Mesothelial cell of epicardium (in vitro differentiated cells): ENCODE data around the gene PKDREJ.

DNA sequence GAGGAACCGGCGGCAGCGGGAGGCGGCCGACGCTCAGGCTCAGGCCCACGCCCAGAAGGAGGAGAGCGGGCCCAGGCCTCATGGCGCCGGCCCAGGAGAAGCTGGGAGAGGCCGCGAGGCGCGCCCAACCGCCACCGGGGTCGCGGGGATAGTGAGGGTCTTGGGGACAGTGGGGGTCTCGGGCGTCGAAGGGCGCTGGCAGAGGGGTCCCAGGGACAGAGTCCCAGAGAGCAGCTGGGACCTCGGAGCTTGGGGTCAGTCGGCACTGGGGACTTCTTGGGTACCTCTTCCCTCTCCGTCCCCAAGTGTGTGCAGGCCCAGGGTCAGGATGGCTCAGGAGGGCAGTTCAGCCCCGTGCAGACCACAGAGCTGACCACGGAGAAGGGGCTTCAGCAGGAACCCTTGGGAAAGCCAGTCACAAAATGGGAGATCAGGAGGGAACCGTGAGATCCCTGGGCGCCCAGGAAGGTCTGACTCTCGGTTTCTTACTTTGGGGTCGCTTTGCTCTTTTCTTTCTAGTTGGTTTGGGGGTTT, at the start of gene PKDREJ:
PKDREJ (minus strand) TSS at position 103 of the 534 bp plus-strand sequence.
- PRO-cap, result no peak

- PRO-cap, result no peak
Measured at GRCh38 chr22:46292660-46293357, 3.9 kb upstream of the GTSE1 start.

- PRO-cap, result no peak
Measured at GRCh38 chr22:46297269-46297739, 634 bp downstream of the GTSE1 start.

DNA sequence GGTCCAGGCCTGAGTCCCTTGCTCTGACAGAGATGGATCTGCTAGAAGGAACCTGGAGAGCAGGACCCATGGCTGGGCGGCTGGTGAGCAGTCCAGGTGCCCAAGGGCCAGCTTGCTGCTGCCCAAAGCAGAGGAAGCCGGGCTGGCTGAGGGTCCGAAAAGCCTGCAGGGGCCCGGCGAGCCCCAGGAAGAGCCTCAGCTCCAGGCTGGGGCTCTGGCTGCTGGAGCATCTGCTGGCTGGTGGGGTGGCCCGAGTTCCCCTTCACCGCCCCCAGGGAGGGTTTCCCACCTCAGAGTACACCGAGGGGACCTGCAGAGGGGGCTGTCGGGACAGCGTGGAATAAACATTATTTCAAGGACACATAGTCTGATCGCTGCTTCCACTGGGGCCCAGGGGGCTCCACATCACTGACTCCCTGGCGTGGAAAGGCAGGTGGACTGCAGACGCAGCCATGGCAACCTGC, 21.5 kb downstream of the TRMU start:
- PRO-cap, result no peak

DNA sequence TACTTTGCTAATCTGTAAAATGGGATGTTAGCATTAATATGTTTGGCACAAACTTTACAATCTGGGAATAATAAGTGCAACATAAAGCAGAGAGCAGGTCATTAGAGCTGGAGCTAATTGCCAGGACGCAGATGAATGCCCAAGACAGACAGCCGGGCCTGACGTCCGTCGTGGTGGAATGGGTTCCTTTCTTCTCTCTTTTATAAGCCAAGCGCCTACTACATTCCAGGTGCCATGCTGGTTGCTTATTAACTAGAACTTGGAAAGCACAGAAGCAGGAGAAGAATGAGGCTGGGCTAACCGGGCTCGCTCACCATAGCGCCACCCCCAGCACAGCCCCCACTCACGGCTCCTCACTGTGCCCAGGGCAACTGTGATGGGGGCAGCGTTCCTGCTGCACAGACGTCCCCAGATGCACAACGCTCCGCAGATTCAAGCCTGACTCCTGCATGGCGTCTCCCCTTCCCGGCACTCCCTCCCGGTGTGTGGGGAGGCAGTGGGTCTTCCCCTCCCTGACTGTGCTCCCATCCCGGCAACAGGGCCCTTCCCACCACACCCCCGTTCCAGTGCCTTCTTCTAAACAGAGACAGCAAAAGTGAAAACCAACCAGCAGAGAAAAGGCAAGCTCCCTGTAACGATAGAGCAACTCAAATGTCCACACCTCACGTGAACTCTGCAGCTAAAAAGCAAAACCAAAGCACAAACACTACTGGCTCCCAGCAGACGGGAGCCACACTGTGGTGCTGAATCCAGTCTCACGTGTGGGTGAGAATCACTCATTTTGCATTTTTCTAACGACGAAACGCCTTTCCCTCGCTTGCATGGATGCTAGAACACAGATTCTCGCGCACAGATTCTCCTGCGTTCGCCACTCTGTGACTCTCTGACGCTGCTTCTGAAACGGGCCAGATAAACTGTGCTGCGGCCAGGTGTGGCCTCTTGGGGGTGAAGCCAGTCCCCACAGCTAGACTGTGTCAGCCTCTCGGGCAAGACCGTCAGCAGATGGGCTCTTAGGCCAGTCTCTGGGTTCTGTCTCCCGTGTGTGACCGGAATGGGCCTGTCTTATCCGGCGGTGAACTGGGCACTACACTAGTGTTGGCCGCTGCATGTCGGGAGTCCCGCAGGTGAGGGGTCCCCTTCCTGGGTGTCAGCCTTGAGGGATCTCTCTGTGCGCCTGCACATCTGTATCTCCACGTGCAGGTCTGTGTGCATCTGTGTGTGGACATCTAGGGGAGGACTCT, 44.3 kb downstream of the TRMU start:
- PRO-cap, result no peak

- PRO-cap, result no peak
Measured at GRCh38 chr22:46408532-46408957, 73.0 kb downstream of the TRMU start.

DNA sequence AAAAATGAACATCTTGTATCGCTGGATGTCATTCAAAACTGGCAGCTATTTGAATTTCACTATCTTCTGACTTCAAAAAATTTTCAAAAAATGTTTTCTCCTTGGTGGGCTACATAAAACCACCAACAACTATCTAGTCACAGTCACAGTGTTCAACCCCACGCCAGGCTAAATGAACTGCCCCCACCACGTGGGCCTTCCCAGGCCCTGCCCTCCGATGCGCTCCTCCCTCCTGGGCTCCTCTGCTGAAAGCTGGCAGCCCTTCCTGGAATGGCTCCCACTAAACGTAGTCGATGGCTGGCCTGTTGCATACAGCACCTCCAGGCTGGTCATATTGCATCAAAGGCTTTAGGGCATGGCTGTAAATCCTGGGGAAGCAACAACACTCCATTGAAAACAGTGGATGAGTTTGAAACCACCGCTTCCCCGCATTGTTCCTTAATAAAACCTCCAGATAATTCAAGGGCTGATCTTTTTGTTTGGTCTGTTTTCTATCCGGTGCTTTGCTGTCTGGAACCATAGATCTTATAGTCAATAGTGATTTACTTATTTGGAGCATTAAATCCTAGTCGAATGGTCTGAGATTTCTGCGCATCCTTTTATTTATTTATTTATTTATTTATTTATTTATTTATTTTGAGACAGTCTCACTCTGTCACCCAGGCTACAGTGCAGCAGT, 6.7 kb downstream of the CELSR1 start:
- PRO-cap, result no peak

DNA sequence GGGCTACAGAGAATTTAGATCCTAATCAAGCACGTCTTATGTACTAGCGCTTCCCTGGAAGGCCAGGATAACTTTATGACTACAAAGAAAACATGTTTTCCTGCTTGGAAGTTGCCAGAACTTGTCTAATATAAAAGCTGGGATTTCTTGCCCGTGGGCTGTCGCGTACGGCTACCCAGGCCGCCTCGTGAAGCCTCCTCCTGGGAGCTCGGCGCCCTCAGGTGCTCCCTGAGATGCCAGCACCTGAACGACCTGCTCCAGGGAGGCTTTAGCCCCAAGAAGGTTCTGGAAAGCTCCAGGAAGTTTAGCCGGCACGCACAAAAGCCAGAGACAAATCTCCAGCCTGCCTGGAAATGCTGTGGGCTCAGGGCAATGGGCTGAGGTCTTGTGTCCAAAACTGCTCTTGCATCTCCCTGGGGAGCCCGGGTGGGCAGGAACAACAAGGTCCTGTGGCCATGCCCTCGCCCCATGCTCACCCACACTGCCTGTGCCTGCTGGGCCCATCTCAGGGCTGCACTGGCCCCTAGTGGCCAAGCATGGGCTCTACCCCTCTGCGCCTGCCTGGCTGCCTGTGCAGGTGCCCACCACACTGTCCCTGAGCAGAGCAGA, 4.6 kb upstream of the CELSR1 start:
- PRO-cap, result no peak

DNA sequence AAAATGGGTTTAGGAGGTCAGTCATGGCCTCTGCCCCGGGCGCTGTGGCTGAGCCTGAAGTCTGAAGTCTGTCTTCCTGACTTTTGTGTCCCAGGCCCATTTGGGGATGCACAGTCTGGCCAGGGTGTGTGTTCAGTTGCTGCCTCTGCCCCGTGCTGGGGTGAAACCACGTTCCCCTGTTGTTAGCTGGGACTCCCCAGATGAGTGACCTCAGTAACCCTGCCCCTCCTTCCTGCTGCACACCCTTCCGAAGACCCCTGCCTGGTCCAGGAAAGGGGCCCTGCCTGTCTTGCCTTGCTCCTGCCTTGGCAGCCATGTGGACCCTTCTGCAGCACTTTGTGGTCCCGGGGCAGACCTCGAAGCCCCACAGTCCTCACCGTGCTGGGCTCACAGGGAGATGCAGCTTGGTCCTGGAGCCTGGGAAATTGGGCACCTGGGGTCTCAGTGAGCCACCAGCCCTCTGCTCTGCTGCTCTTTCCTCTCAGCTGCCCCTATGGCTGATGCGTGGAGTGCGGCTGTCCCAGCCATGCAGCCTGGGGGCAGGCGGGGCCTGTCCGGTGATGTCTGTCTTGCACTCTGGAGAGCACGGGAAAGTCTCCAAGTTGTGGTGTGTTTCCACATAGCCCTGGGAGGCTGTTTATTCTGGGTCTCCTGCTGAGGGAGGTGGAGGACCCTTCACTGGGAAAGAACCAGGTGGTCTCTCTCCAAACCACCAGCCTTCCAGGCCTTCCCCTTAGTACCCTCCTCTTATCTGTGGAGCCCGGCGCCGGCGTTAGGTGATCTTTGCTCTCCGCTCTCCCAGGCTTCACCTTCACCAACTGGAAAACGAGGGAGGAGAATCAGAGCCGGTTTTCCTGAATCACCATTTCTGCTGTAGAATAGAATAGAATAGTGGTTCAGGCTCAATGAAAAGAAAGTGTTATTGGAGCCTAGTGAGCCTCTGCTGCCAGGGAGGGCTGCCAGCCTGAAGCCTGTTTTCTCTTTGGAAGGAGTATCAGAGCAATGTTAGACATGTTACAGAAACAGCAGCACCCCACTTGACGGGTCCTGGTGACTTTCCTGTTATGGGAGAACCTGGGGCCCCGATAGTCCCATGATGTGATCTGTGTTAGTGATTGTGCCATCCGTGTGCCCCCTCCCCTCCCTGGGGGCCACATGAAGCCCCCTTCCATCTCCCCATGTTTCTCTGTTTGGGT, 41.3 kb upstream of the GRAMD4 start:
- PRO-cap, result no peak

- PRO-cap, result no peak
Measured at GRCh38 chr22:46596918-46597368, 23.2 kb upstream of the GRAMD4 start.

DNA sequence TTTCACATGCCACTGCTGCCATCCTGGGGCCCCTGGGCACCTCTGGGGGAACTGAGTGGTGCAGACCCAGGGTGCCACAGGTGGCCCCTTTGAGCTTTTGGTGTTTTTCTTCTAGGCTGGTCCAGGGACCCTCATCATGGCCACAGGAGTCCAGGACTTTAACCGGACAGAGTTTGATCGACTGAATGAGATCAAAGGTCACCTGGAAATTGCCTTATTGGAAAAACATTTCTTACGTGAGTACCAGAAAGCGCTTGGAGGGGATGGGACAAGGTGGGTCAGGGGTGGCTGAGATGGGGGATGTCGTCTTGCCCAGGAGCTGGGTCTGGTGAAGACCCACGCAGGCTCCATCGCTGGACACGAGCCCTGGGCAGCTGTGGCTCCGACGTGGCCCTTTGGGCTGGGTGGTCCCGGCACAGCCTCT, 17.6 kb downstream of the GRAMD4 start:
- PRO-cap, result no peak

DNA sequence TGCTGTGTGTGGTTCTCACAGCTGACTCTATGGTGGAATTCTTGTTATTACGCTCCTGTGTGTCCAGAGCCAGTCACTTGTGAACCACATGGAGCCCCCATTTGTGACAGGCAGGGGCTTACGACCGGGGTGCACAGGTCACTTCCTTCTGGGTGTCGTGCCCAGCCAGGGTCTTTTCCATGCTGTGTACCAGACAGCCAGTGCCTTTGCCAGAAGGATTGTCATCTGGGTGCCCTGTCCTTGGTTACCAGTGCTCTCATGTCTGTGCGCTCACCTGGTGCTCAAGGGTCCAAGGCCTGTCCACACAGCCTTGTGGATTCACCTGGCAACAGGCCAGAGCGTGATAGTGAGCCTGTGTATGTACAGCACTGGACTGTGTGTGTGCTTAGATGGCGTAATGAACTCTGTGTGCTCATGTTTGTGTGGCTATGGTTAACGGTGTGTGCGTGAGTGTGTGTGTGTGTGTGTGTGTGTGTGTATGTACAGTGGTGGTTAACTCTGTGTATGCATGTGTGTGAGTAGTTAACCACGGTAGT, 18.6 kb downstream of the GRAMD4 start:
- PRO-cap, result no peak

DNA sequence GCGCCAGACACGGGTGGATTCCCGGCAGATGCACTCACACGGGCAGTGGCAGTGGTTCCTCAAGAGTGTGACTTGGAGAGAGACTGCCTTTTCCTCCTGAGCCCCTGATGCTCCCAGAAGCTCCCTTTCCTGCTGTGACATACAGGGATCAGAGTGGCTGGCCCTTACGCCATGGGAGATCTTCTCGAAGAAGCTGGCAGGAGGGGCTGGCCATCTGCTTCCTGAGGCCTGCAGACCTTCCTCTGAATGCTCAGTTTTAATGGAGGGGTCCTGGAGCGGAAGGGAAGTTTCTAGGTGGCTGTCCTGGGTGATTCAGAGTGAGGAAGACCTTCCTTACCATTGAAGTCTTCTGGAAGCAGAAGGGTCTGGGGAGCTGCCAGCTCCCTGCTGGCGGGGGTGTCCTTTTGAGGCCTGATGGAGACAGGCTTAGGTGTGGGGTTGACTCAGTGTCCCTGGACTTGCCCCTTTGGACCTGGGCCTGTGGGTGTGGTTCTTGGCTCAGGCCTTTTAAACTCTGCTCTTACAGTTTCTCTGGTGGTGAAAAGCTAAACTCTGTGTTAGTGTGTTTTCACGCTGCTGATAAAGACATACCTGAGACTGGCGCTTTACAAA, 26.1 kb downstream of the GRAMD4 start:
- PRO-cap, result no peak

GRCh38 chr22:46653395-46653731, 33.2 kb downstream of the GRAMD4 start:
- PRO-cap, result no peak

DNA sequence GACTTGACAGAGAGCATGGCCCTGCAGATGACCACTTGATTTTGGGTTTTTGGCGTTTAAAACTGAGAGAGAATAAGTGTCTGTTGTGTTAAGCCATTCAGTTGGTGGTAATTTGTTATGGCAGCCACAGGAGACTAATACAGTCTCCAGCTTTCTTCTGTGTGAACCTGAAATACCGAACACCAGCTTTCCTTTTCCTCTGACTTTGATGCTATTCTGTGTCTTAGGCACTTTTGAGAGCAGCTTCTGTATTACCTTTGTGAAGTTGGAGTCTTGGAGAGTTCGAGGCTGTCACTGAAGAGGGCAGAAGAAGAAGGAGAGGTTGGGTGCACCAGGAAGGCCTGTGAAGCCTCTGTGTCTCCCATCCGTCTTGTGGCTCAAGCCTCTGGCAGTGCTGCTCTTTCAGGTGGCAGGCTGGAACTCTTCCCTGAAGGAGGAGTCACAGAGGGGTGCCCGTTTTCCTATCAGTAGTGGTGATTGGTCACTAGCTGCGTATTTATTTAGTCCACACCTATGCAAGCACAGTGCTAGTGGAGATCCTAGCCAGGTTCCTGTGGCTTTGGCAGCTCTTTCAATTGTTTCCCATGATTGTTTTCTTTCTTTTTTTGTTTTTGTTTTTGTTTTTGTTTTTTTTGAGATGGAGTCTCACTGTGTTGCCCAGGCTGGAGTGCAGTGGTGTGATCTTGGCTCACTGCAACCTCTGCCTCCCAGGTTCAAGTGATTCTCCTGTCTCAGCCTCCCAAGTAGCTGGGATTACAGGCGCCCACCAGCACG, 2.6 kb downstream of the TBC1D22A start:
- PRO-cap, result no peak

DNA sequence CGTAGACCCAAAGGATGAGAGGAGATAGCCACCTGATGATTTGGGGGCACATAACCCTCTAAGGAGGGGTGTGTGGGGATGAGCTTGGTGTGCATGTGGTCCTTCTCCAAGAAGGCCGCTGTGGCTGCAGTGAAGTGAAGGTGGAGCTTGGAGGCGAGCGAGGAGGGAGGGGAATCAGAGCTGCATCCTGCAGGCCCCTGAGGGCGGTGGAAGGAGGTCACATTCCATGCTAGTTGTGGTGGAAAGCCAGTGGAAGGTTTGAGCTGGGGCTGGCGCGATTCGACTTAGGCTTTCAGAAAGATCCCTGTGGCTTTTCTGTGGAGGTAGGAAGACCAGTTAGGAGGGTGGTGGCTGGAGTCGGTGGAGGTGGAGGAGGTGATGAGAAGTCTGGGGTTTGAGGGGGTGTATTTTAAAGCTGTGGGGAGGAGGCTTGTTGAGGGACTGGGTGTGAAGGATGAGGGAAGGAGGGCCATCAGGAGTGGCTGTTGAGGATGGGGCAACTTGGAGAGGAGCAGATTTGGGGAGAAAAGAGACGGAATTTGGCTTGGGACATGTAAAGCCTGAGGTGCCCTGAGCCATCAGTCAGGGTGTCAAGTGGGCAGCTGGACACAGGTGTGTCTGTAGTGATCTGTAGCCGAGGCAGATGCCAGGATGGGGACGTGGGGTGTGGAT, 62.0 kb downstream of the TBC1D22A start:
- PRO-cap, result no peak

DNA sequence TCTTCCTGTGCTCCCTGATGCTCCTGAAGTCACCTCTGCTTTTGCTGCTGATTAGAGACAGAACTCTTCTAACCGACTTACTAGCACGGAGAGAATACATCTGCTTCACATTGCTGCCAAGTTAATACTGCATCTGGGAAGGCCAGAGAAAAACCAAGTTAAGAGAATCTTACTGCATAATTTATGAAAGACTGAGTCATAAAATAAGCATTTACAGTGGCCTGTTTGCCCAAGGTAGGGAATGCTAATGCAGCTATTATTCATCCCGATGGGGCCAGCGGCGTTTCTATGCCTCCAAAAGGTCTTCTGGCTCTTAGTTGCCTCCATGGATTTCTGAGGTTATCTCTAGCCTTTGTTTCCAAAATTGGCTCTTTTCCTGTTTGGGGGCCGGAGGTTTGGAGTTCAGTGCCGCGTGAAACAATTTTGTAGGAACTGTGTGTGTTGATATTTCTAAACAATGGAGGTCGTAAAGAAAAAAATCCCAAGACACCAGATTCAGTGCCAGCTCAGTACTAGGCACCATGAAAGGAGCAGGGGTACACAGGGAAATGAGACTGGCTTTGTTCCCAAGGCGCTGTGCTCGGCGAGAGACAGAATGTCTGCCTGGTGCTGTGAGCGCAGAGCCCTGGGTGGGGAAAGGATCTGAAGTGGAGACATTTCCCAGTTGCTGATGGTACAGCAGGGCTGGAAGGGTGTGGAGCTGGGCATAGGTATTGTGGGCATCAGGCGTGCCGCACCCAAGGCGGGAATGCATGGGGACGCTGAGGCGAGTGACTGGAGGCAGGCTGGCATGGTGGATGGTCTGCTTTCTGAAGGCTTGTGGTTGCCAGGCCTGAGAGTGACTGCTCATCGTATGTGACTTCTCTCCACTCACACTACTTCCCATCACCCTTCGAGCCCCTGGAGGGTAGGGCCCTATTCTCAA, 67.2 kb downstream of the TBC1D22A start:
- PRO-cap, result no peak

DNA sequence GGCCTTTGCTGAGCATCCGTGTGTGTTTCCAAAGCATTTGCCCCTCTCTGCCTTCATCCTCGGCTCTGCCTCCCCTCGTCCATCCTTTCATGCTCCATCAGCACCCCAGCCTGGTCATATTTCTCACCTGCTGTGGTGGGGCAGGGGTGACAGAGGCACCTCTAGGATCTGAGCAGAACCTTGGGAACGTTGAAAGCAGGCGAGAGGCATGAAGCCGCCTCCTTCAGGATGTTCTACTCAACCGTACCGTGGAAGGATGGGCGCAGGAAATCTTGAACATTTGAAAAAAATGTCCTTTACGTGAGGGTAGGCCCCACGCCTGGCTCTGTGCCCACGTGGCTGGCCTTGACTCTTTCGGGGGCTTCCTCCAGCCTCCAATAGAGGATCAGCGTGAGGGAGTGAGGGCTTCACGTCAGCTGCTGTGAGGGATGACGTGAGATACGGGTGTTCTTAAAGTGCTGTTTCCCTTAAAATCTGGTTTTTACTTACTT, 90.7 kb downstream of the TBC1D22A start:
- PRO-cap, result no peak

DNA sequence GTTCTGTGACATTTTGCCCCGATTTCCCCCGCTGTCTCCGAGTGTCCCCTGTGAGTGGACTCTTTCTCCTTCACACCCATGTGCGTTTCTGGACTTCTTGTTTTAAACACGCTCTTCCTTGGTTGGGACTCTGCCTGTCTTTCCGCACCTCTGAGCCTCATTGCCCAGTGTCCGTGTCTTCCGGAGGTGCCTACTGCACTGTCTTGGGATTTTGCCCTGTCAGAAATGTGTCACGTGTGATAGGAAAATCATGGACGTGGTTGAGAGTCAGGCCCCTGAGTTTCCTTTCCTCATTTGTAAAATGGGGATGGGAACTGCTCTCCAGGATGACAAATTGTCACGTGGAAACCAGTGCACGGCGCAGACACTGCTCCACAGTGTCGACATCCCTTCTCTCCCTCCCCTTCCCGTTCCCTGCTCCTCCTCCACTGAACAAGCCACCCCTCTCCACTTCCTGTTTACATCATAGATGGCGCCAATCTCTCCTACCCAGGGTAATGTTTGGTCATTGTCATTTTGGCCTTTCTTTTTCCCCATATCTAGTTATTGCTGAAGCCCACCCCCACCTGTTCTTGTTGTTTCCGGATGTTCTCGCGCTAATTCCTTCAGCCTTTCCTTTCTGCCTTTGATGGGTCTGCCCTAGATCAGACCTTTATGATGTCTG, 91.7 kb downstream of the TBC1D22A start:
- PRO-cap, result no peak

GRCh38 chr22:47041696-47042314, 279.4 kb downstream of the TBC1D22A start:
- PRO-cap, result no peak